ENCODE measurements around a stretch of chr5.

DNA sequence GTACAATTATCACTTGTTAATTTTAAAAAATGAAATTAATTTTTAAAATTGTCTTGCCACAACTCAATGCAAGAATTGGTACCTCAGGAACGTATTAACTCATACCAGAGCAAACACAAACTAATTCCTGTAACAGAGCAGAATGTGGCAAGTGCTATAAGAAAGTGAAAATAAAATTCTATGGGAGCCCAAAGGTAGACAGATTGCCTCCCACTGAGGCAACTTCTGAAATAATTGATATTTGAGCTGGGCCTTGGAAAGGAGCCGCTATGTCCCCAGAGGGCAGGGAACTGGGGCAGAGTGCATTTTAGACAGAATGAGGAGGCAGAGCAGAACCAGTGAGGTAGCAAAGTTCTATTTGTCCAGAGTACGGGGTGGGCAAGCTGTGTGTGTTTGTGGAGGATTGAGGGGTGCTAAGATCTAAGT, 19.9 kb downstream of the CDO1 start:
- PRO-cap: no peak

- PRO-cap: no peak
Measured at GRCh38 chr5:115830304-115831029, 10.9 kb downstream of the ATG12 start.

DNA sequence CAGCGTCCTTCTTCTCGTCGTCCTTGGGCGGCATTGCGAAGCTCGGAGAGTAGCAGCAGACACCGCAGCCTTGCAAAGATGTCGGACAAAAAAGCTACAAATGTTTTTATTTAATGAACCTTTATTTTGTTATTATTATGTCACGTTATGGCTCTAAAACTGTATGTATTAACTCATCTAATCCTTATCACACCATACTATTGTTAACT, 19.9 kb downstream of the ARL14EPL start:
- PRO-cap: no peak

DNA sequence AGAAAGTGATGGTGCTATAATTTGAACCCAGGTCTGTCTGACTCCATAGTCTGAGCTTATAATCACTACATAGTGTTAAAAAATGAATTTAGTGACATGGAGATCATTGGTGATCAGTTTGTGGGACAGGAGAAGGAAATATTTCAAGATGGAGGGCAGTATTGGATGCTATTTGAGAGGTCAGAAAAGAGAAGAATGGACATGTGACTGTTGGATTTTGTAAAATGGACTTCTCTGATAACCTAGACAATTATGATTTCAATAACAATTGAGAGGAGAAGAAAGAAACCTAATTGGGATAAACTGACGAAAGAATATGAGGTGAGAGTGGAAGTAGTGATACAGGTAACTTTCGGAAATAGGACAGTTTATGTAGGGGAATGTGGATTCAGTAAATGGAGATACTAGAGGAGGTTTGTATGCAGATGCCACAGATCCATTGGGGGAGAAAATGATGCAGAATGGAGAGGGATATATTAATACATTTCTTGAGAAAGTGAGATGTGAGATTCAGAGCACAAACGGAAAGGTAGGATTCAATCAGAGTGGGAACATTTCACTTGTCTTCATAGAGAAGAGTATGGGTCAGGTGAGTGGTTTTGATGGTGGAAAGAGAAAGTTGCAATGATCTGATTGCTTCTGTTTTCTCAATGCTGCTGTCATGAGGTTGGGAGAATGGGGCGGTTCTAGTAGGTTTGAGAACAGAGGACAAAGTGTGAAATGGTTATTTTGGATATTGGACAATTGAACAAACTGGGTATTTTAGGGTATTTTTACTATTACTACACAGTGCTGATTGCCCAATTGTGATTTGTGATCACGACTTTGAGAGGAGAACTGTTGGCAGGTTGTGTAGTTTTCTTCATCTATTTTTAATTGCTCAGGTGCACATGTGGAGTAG, 59.9 kb downstream of the COMMD10 start:
- PRO-cap: no peak

DNA sequence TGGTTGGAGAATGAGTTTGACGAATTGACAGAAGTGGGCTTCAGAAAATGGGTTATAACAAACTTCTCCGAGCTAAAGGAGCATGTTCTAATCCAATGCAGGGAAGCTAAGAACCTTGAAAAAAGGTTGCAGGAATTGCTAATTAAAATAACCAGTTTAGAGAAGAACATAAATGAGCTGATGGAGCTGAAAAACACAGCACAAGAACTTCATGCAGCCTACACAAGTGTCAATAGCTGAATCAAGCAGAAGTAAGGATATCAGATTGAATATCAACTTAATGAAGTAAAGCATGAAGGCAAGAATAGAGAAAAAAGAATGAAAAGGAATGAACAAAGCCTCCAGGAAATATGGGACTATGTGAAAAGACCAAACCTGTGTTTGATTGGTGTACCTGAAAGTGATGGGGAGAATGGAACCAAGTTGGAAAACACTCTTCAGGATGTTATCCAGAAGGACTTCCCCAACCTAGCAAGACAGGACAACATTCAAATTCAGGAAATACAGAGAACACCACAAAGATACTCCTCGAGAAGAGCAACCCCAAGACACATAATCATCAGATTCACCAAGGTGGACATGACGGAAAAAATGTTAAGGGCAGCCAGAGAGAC, 82.3 kb downstream of the COMMD10 start:
- PRO-cap: no peak

GRCh38 chr5:116444569-116445187, 129.9 kb downstream of the SEMA6A start:
- PRO-cap: no peak

GRCh38 chr5:116486569-116487001, 88.0 kb downstream of the SEMA6A start:
- PRO-cap: no peak

DNA sequence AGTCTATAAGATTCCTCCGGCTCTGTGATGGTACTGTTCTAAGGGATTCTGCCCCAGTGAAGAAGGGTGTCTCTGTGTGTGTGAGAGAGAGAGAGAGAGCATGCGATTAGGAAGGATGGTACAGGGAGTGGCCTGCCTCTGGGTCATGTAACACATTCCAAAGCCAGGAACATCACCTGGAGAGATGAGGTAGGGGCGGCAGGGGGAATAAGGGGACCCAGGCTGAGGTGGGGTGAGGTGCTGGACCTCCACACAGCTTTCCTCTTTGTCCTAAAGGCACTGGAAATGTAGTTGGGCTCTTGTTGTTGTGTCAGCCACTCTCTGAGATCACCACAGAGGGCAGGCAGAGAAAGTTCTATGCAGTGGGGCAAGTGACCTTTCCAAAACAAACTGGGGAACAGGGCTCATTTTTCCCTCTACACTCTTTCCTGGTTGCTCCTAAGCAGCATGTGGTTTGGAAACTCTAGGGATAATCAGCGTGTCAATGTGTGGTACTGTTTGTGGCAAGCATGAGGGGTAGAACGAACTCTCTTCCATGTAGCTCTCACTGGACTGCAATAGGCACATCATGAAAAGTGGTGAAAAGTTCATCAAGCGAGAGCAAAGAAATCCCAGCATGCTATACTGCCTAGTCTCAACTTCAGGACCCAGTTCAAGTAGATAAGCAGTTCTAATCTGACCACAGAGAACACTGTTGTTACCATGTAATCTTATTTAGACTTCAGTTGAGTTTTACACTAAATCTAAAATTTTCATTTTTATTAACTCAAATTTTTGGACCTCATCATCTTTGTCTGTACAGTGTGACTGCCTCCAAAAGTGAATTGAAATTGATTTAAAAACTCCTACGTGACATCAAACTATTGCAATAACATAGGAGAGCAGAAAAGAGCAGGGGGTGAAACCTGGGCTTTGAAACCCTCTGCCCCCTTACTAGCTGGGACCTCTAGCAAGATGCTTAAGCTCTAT, 64.8 kb downstream of the SEMA6A start:
- PRO-cap: no peak

DNA sequence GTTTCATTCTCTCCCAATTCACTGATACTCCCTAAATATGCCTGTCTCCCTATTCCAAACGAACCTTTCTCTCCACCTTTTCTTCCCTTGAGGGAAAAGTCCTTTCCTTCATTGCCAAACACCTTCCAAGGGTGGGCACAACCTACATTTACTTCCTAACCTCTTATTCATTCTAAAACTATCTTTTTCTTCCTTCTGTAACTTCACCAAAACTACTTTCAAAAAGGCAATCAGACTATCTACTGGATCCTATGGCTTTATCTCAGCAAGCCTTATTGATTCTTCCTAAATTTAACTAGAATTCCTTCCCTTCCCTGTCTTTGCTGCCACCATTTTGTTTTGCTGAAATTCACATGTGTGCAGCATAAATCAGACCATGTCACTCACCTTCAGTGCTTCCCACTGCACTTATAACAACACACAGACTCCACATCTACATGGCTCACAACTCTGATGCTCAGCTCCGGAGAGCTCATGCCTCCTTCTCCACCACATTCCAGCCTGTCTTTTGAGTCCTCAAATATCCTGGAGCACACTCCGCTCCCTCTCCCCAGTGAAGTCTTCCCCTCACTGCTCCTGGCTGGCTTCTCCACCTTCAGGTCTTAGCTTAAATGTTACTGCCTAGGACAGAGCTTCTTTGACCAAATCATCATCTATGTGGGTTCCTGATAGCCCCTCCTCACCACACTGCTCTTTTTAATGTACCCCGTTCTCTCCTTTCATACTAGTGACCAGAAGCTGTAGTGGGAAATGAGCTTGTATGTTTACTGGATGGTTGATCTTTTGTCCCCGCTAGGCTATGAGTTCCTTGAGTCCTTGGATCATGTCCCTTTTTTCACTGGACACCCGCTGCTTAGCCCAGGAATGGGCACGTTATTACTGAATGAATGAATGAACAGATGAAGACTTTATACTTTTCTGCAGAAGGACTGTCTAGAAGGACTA, 40.4 kb downstream of the SEMA6A start:
- PRO-cap: no peak

- PRO-cap: no peak
Measured at GRCh38 chr5:116544270-116544923, 30.2 kb downstream of the SEMA6A start.

- PRO-cap: no peak
Measured at GRCh38 chr5:116545928-116546881, 28.4 kb downstream of the SEMA6A start.

- PRO-cap: no peak
Measured at GRCh38 chr5:116571741-116572294, 2.8 kb downstream of the SEMA6A start.

- PRO-cap: no peak
Measured at GRCh38 chr5:119275742-119276194, 80.1 kb upstream of the TNFAIP8 start.

GRCh38 chr5:119346921-119347581, 8.8 kb upstream of the TNFAIP8 start:
- PRO-cap: no peak

- PRO-cap: no peak
Measured at GRCh38 chr5:122126149-122126777, 3.1 kb upstream of the ZNF474 start.

- PRO-cap: no peak
Measured at GRCh38 chr5:122137547-122137830, 8.1 kb downstream of the ZNF474 start.

DNA sequence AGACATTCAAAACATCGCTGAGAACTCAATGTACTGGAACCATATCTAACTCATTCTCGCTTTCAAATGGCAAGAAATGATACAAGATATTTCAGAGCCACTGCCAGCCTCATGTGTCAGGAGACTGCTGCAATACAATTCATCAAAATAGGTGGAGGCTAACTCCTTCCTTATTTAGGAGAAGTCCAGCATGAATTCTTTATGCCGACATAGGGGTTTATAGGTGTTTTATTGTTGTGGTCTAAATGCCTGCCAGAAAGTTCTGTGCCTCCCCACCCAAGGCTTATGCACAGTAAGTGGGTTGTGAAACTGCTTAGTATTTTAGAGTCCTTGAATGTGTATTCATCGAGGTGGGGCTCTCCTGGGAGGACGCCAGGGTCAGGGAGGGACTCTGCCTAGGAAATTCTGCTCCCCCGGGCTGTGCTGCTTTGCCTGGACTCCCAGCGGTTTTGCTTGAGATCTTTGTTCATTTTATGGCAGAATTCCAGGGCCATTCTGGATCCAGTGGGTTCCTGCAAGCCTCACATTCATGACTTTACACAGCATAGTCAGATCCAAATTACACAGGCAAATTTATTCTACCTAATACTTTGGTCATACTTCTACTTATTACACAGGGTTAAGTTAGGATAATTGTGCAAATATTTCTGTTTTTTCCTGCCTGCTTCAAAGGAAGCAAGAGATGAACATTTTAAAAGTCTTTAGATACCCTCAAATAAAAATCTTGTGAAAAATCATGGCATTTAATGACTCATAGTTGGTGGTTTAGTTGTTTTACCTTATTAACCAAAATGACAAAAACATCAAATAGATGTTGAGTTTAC, 23.5 kb downstream of the ENSG00000250803 start:
- PRO-cap: no peak

DNA sequence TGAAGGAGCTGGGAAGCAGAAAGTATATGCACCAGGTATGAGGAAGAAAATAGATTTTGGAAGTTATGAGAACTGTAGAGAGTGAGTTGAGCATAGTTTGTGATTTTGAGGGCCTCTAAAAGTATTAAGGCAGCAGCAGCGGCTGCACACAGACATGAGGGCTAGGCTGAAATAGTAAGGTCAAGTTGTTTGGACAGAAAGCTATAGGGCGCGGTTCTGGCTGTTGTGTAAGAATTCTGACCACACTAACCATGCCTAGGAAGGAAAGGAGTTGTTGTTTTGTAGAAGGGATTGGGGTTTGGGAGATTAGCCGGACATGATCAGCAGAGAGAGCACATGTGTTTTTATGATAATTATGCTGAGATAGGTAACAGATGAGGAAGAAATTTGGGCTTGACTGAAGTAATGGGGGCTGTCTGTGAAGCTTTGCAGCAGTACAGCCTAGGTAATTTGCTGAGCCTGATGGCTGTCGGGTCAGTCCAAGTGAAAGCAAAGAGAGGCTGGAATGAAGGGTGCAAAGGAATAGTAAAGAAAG, 154.0 kb upstream of the SNX2 start:
- PRO-cap: no peak

DNA sequence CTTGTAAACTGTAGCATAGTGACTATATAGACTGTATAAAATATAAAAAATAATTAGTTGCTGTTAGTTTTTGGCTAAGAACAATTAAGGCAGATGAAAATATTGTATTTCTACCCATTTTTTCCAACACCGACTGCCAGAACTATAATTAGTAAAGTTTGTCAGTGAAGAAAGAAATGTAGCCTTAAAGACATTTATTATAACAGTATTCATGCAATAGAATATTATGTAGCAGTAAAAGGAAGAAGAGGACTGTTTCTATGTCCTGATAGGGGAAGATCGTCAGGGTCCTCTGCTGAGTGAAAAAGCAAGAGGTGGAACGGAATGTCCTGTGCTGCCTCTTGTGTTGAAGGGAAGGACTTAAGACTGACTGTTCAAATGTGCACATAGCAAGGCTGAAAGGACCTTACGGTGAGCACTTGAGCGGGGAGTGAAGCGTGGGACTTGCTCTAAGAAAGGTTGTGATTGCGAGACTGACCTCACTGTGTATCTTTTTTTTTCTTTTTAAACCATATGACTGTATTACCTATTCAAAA, 63.2 kb downstream of the SNX24 start:
- PRO-cap: no peak

- PRO-cap: no peak
Measured at GRCh38 chr5:123035132-123035601, 1.4 kb downstream of the PPIC start.

Measured in mesenteric fat pad (tissue), 1 donor.